RPMI7951 (cell line): ENCODE data around the genes IL36G and ZNG1B.

DNA sequence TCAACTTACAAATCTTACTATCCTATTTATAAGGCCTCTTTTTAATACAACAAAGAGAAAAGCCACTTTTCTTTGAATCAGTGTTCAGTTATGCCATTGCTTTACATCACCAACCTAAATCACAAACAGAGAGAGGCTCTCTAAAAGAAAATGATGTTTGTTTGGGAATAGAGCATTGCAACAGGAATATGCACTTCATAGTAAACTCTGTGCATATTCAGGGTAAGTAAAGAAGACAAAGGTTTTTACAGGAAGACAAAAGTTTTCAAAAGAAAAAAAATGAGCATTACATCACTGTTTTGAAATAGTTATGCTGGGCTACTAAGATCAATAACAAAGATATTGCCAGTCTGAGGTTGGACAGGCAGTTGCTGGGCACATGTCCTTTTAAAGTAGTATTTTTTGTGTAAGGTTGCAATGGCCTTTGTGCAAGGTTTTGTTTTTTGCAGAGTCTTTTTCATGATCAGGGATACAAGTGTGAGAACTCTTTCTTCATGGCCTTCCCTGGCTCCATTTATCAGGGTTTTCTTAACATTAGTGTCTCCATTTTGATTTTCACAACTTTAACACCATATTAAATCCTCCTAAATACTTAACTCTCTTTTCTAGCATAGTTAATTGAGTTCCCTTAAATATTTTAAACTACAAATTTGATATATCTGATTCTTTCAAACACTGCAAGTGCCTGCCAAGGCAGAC is 16.2 kb downstream of the IL1B start:
- RAMPAGE, long total RNA: no peak

DNA sequence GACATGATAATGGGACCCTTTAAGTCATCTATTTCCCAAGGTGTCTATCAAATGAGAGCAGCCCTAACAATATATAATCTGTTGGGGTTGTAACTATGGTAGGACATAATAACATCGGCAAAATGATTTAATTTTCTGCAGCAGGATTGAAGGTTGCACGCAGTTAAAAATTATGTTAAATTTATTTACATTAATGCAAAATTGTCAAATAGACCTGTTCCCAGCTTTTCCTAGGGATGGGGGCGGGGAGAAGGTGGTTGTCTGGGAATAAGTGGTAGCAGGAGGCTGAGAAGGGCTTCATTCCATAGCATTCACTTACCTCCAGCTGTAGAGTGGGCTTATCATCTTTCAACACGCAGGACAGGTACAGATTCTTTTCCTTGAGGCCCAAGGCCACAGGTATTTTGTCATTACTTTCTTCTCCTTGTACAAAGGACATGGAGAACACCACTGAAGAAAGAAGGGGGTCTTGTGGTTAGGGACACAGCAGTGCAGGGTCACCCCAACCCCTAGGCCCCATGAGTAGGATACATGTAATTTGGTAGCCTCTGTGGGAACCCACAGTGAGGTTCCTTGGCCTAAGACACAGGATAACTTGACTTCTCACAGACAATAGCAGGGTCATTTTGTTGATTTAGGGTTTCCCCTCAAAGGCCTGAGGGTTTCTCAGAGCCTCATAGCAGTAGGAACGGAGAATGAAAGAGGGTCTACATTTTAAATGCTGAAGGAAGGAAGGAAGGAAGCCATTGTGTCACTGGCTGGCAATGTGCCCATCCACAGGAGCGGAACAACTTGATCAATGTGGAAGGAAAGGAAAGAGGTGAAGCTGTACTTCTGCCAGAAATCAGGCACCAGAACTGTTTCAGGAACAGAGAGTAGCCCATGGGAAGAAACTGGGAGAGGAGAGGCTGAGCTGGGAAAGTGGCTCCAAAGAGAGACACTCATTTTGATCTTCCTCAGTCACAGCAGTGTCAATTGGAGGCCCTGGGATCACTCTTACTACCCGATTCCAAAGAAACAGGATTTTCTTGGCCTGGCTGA is 5.3 kb downstream of the IL1B start:
- RAMPAGE, long total RNA: no peak

DNA sequence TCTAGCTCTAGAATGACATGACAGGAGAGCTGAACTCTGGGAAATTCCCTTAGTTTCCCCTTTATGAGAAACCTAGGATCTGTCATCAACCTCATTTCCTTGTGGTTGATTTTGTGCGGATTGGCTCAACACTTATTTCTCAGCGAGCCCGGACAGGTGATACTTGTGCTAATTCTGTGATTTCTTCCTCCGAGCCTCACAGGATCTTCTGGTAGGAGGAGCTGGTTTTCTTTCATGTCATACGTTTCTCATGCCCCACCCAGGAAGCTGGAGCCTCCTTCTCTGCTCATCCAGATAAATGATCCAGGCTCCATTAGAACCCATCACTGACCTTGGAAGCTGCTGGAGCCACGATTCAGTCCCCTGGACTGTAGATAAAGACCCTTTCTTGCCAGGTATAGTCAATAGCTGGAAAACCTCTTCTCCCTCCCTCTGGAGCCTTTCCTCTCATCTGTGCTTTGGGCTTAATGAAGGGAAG is at the start of gene IL36G:
IL36G (plus strand) TSS at position 323 of the 478 bp plus-strand sequence.
- RAMPAGE, long total RNA: no peak

DNA sequence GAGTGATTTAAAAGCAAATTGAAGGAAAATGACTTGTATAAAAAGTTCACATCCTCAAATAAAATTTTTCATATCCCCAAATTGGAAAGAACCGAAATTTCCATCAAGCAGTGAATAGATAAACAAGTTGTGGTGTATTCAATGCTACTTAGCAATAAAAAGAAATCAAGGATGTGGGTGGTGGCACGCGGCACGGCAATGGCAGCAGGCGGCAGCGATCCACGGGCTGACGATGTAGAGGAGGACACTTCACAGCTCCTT is 10.0 kb upstream of the IL36A start:
- RAMPAGE, long total RNA: no peak

DNA sequence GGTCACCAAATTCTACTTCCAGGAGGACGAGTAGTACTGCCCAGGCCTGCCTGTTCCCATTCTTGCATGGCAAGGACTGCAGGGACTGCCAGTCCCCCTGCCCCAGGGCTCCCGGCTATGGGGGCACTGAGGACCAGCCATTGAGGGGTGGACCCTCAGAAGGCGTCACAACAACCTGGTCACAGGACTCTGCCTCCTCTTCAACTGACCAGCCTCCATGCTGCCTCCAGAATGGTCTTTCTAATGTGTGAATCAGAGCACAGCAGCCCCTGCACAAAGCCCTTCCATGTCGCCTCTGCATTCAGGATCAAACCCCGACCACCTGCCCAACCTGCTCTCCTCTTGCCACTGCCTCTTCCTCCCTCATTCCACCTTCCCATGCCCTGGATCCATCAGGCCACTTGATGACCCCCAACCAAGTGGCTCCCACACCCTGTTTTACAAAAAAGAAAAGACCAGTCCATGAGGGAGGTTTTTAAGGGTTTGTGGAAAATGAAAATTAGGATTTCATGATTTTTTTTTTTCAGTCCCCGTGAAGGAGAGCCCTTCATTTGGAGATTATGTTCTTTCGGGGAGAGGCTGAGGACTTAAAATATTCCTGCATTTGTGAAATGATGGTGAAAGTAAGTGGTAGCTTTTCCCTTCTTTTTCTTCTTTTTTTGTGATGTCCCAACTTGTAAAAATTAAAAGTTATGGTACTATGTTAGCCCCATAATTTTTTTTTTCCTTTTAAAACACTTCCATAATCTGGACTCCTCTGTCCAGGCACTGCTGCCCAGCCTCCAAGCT is 5.6 kb downstream of the IL1RN start:
- RAMPAGE, long total RNA: no peak

- RAMPAGE, long total RNA: no peak
These were observed 14.8 kb upstream of the PSD4 start for GRCh38 chr2:113158886-113159521.

- RAMPAGE, long total RNA: no peak
These were observed 8.0 kb downstream of the PSD4 start for GRCh38 chr2:113181707-113182182.

GRCh38 chr2:113235148-113236120 is 43.3 kb downstream of the PAX8 start:
- RAMPAGE, long total RNA: no peak

DNA sequence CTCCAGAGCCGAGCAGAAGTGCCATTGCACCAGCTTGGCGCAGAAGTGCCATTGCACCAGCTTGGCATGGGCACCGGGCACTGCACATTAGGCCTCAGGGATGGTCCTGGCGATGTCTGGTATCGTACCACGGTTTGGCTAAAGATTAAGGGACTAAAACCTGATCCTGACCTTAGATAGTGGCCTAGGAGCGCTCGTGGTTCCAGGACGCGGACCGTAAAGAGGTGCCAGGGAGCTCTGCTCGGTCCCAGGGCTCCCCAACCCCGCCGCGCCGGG is 2.0 kb downstream of the PAX8 start:
- RAMPAGE, long total RNA: no peak

GRCh38 chr2:113437628-113438203 is at the start of gene ZNG1B:
Gene ZNG1B (plus strand): TSS chr2:113437691.
- RAMPAGE, long total RNA: start-site peak on the plus strand at chr2:113437773-113437812, 52 and 40 reads in 2 replicates

DNA sequence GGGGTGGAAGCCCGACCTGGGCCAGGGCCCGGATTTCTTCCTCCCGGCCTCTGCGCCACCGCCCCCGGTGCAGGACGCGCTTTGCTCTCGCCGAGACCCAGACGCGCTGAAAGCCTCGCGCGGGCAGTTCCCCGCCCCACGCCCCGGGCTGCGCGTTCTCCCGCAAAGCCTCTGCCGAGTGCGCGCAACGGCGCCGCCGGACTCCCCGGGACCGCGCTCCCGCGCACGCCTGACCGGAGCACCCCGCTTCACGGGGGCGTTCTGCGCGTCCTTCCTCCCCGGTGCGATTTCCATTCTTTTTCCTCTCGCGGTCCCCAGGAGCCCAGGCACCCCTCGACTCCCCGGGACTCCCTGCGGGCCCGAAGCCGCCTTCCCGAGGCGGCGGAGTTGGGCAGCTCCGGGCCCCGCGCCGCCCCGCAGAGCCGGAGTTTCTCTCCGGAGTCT is 4.9 kb downstream of the FOXD4L1 start:
- RAMPAGE, long total RNA: no peak

DNA sequence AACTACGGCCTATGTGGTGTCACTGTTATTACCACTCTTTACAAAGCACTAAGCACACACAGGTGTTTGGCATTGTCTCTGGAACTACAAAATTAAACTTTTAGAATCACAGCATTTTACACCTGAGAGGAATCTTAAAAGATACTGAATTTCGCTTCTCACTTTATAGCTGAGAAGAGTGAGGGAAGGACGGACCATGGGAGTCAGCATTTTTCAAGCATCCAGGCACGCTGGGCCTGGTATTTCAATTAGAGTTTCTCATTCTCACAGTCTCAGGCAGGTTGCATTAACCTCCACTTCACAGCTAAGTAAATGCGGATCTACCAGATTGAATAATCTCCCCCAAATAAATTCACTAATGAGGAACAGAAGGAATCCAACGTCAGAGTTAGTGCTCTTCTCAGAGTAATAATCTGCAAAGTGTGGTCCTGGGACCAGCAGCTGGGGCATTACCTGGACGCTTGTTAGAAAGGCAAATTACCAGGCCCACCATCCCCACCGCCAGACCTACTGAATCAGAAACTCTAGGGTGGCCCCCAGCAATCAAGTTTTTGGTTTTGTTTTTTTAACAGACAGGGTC is 47.1 kb downstream of the SLC35F5 start:
- RAMPAGE, long total RNA: no peak

GRCh38 chr2:113755483-113755796 is 1.0 kb downstream of the SLC35F5 start:
- RAMPAGE, long total RNA: no peak

DNA sequence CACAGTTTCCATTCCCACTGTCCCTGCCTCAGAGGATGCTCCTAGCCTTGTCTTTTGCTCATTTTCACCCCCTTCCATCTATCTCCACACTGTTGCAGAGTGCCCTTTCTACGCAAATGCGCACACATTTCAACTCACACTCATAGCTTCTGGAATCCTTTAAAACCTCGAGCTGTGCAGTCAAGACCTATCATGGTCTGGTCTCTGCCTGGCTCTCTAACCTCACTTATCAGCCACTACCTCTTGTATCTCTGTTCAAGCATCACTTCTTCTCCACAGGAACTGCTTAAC is 95.7 kb upstream of the DDX18 start:
- RAMPAGE, long total RNA: no peak

DNA sequence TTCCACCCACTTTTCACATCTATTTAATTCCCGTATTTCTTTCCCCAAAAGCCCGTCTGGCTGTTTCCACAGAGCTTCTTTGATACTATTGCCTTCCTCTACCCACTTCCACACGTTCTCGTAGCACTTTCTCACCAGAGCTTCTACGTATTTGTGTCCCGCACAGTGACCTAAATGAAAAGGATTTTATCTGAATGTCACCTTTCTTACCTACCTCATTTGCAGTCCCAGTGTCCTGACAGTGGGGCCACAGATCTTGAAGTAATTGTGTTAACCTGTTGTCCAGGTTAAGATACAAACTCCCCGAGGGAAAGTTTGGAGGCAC is 713 bp downstream of the DDX18 start:
- RAMPAGE, long total RNA: no peak

DNA sequence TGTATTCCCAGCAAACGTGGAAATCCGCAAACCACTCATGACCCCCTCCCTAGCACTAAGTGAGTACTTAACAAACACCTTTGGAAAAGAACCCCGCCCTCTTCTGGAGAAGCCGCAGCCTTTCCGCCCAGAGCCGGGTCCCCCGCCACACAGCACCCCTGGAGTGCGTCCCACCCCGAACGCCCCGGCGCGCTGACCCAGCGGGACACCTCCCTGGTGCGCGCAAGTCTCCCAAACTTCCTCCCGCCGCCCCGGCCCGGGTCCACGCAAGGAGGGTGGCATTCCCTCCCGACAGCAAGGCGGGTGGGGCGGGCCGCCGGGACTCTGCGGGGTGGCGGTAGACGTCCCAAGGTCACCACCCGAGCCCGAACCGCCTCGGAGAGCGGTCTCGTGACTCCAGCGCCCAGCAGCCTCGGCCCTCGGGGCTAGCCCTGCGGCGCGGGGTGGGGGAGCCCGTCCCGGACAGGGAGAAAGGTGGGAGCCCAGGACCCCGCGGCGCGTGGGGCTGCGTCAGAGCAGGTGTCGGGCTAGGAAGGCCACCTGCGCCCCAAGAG is 622 bp downstream of the CCDC93 start:
- RAMPAGE, long total RNA: no peak

- RAMPAGE, long total RNA: no peak
These were observed 1.5 kb downstream of the EN1 start for GRCh38 chr2:118846071-118846288.

DNA sequence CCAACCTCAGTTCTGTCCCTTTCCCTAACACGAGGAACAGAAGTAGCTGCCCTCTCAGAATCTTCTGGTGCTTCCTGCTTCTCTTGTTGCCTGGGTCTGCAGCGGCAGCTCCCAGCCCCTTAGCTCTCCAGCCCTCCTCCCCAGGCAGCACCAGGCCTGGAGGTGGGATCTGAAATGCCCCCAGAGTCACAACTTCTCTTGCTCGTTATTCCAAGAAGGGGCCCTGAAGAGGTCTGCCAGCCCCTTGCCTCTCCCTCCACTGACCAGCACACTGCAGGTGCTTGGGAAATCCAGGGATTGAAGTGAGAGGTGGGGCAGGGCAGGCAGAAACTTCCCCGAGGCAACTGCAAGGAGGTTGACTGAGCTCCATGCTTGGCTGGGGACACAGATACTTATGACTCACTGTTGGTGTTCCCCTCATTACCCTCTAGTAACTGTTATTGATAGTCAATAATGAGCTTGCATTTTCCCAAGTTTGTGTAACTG is 47.4 kb downstream of the MARCO start:
- RAMPAGE, long total RNA: no peak

GRCh38 chr2:119369704-119370381 is 3.1 kb downstream of the DBI start:
- RAMPAGE, long total RNA: no peak

DNA sequence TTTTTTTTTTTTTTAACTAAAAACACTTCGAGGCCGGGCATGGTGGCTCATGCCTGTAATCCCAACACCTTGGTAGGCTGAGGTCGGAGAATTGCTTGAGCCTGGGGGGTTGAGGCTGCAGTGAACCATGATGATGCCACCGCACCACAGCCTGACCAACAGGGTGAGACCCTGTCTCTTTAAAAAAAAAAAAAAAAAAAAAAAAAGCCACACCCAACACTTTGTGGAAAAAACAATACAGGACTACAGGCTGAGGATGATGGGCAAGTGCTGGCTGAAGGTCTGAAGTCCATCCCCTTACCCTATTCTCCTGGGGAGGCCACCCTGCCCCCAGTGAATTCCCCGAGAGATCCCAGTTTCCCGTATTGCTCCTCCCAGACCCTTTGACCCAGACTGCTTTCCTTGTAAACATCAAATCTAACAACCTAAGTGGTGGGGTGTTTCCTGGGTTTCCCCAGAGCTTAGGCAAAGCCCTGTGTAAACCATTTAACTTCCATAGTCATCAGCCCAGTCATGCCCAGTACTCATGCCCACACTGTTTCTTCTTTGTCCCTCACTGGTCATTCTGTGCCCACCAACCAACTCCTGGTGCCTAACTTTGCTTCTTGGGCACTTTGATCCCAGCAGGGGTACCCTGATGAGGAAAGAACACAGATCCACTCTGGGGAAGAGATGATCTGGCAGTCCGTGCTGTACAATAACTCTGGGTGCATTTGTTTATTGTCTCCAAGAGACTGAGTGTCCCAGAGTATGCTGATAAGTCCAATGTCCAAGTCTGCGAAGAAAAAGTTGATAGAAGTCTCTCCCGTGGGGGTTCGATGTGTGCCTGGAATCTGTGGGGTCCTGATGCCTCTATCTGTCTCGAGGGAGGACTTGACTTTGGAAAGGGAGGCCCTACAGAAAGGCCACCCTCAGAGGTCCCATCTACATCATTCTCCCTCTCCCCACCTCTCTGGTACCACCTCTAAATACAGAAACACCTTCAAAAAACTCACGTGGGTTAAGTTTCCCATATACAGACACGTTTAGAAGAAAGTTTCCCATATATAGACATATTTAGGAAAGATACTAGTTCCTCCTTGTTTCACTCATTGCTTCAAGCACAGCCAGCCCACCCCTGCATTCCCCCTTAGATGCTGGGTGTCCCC is 5.7 kb upstream of the TMEM37 start:
- RAMPAGE, long total RNA: no peak